A673 (cell line): ENCODE measurements around the gene MYADML2.

- PRO-cap: no peak
Measured at GRCh38 chr17:81947103-81947432, at the start of gene MYADML2. TSS of gene MYADML2 (minus strand) at chr17:81947233.

GRCh38 chr17:81959192-81959688 lies 1.7 kb downstream of the NOTUM start:
- PRO-cap: no peak

DNA sequence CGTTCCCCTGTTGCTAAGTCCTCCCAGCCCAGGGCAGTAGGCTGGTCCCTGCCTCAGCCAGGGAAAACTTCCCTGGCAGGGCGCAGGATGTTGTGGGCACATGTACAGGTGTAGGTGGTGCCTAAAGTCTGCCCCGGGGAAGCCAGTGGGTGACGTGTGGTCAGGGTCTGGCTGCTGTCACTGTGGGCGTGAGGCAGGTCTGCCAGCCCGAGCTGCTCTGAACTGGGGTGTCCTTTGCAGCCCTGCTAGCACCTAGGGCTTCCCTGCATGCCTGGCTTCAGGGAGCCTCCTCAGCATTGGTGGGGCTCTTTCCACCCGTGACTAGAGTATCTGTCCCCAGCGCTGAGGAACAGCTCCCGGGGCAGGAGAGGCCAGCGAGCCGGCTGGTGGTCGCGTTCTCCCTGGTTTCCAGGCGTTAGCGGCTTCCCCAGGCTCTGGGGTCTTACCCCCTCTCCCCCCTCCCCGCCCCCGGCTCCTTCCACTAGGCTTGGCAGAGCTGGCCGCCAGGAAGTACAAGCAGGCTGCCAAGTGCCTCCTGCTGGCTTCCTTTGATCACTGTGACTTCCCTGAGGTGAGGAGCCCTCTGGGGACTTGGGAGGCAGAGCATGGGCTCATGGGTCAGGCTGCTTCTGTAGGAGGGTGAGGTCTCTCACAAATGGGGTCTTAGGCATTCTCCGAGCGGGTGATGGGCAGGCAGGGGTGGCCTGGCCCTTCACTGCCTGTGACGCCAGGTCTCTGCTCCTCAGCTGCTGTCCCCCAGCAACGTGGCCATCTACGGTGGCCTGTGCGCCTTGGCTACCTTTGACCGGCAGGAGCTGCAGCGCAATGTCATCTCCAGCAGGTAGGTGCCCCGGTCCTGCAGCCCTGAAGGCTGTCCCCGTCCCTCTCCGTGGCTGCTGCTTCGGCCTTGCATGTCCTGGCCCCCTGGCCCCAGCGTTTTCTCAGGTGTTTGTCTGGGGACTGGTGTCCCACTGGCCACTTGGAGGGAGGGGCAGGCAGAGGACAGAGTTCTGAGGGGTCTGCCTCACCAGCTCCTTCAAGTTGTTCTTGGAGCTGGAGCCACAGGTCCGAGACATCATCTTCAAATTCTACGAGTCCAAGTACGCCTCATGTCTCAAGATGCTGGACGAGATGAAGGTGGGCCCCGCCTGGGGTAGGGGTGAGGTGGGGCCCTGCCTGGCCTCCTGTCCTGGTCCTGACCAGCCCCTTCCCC lies 4.0 kb downstream of the GPS1 start:
- PRO-cap: no peak

- PRO-cap: no peak
Measured at GRCh38 chr17:82059706-82060228, 5.8 kb downstream of the DUS1L start.

GRCh38 chr17:82061350-82061773 lies 4.2 kb downstream of the DUS1L start:
- PRO-cap: no peak

- PRO-cap: no peak
Measured at GRCh38 chr17:82083718-82084447, 14.2 kb downstream of the FASN start.

DNA sequence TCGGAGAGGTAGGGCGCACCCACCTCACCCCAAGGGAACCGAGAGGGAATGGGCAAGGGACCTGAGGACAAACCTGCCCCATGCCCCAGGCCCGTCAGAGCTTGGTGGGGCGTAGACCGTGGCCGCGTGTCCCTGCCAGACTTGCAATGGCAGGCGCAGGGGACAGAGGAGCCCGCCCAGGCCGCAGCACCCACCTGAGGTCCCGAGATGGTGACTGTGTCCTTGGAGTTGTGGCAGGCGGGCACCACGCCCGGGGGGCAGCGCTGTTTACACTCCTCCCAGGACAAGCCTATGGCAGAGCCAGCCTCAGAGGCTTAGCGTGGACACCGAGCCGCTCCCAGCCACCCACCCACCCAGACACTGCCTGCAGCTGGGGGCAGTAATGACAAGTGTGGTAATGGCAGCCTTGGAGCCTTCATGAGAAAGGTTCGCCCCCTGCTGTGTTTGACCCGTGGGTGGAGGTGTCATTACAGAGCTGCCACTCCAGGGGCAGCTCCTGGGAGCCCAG lies 8.5 kb downstream of the FASN start:
- PRO-cap: no peak

GRCh38 chr17:82117773-82118217 lies 19.8 kb upstream of the FASN start:
- PRO-cap: no peak

GRCh38 chr17:82196283-82196594 lies 16.4 kb downstream of the CCDC57 start:
- PRO-cap: no peak

DNA sequence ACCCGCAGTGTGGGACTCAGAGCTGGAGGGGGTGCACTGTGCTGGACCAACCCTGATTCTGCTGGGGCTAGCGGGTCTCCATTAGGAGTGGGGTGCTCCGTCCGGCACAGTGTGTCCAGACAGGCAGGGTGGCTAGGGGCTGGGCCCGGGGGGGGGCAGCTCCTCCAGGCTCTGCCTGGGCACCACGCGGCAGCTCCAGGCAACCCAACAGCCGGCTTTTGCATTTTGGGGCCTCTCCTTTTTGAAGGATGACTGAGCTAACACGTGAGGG lies 9.1 kb downstream of the SLC16A3 start:
- PRO-cap: bidirectional peak, plus-strand start outside the sequence, minus-strand start at position 216 of the sequence

DNA sequence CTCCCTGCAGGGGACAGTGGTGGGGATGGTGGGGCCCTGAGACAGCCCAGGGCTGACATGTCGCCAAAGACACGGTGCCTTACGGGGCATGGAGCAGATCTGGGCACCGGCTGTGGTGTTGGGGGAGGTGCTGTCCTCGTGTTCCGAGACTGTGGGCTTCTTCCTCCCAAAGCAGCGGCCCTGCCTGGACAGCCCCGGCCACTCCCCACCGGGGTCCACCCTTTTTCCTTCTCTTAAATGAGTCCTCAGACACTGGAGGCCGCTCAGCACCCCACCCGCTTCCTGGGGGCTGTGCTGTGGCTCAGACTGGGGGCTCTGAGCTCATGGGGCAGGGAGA lies 404 bp downstream of the CD7 start:
- PRO-cap: no peak

DNA sequence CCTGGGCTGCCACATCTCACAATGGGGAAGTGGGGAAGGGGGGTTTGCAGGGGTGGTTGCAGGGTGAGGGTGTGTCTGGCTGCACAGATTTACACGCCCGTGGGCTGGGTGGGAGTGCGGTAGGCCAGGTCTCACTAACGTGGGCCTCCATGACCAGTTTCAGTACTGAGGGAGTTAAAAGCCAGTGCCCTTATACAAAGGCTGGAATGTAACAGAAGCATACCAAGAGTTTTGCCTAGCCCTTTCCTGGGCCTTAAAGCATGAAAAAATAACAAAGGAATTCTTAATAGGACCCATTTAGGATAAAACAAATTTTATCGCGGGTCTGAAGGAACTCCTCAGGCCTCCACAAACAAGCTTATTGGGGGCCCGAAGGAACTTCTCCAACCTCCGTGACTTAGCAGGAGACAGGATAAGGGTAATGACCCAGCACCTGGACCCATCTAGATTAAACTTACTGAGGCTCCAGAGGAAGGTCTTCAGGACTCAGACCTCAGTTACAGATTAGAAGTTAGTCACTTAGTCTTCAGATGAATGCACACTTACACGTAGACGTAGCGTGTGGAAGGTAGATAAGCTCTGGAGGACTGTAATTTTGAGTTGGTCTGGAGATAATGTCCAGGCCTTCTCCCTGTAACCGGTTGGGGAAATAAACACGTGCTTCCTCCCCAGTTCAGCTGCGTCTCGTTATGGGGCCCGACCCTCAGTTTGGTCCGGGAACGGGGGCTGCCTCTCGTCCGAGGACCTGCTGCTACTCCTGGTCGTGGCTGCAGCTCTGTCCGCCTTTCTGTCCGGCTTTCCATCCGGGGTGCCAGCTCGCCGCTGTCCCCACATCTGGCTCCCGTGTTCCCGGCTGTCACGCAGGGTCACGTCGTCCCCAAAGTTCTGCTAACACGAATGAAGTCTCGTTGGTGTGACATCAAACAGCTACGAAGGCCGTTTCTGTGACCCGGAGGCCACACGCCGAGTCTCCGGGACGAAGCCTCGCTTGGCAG lies 11.6 kb upstream of the SECTM1 start:
- PRO-cap: no peak

- PRO-cap: no peak
Measured at GRCh38 chr17:82349259-82350187, 9.5 kb upstream of the TEX19 start.

GRCh38 chr17:82448050-82448249 lies 2.6 kb downstream of the CYBC1 start:
- PRO-cap: no peak

- PRO-cap: no peak
Measured at GRCh38 chr17:82448850-82450219, 1.2 kb downstream of the CYBC1 start.

DNA sequence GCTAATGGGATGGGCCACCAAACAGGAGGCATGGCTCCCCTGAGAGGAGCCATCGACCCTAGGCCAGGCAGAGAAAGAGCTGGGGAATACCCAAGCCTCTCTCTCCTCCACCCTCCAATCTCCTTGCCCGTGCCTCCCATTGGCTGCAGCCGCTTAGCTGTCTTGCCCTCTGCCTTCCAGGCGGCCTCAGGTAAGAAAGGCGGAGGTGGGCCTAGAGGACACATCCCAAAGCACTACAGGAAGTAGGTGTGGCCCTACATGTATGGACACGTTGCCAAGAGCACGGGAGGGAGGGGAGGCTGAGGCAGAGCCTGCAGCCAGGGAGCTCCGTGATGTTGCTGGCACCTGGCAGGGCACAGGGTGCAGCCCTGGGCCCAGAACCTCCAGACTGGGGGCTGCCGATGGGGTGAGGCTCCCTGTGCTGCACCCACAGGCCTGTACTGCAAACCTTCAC lies 23.7 kb upstream of the FOXK2 start:
- PRO-cap: no peak

- PRO-cap: no peak
Measured at GRCh38 chr17:82506430-82507002, 13.0 kb upstream of the FOXK2 start.

- PRO-cap: no peak
Measured at GRCh38 chr17:82582357-82583386, 63.1 kb downstream of the FOXK2 start.

DNA sequence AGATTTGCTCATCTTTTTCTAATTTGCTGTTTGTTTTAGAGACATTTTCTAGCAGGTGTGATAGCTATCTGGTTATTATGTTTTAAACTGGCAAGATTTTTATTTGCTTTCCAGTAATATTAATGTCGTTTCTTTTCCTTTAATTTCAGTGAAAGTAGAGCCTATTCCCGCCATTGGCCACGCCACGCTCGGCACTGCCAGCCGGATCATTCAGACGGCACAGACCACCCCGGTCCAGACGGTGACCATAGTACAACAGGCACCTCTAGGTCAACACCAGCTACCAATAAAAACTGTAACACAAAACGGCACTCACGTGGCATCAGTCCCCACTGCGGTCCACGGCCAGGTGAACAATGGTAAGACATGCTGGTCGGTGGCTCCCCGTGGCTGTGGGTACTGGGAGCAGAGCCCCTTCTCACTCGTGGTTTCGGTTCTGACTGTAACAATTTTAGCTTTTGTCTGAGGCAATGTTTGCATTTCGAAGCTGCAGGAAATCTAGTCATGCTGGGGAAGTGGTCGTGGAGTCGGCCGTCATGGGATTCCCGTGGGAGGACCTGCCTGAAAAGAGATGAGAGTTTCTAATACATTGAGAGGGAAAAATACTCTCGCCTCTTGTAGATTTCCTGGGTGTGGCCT lies 61.2 kb downstream of the WDR45B start:
- PRO-cap: no peak

- PRO-cap: no peak
Measured at GRCh38 chr17:82657261-82657808, 9.1 kb upstream of the WDR45B start.